Measurements from ENCODE around the genes CETN1 and METTL4.

GRCh38 chr18:136311-136934 lies 21.9 kb upstream of the USP14 start:
- PRO-cap: no peak

- PRO-cap: no peak
Measured at GRCh38 chr18:204130-204741, 45.9 kb downstream of the USP14 start.

DNA sequence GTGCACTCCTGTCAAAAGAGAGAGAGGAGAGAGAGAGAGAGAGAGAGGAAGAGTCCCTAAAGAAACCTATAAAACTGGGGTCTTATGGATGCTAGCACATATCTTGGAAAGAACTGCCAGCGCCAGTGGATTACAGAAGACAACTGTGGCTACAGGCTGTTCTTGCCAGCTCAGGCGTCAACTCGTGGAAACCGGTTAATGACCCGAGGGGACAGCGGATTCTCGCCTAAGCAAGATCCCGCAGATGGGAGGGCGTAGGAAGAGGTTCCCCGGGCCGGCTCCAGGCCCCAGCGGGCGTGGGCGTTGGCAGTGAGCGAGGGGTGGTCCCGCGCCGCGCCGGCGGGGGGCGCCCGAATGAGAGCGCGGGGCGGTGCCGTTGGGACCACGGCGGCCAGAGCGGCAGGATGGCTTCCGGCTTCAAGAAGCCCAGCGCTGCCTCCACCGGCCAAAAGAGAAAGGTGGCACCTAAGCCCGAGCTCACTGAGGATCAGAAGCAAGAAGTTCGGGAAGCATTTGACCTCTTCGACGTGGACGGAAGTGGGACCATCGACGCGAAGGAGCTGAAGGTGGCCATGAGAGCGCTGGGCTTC lies at the start of gene CETN1:
Gene CETN1 (plus strand): TSS at position 376 of the 590 bp plus-strand sequence.
- PRO-cap: no peak

DNA sequence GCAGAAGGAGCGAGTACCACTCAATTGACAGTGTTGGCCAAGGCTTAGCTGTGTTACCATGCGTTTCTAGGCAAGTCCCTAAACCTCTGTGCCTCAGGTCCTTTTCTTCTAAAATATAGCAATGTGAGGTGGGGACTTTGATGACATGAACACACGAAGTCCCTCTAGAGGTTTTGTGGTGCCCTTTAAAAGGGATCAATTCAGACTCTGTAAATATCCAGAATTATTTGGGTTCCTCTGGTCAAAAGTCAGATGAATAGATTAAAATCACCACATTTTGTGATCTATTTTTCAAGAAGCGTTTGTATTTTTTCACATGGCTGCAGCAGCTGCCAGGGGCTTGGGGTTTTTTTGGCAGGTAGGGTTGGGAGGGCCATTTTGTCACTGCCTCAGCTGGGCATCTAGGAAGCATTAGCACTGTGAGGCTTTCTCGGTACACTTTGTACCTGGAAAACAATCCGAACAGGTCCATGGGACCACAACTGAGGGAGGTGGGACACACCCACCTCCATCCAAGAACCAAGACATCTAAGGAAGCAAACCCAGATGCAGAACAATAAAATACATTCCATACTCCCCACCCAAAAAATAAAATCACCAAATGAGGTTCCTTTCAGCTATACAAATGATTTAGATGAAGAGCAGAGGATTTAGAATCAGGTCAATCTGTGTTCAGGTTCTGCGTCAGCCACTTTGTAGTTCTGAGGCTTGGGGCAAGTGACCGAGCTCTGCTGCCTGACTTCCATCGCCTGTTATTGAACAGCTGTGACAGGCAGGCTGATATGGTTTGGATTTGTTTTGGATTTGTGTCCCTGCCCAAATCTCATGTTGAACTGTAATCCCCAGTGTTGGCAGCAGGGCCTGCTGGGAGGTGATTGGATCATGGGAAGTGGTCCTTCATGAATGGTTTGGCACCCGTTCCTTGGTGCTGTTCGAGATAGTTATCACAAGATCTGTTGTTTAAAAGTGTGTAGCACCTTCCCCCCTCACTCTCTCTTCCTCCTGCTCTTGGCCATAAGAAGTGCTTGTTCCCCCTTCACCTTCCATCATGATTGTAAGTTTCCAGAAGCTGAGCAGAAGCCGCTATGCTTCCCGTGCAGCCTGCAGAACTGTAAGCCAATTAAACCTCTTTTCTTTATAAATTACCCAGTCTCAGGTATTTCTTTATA lies 18.4 kb downstream of the TYMS start:
- PRO-cap: no peak

DNA sequence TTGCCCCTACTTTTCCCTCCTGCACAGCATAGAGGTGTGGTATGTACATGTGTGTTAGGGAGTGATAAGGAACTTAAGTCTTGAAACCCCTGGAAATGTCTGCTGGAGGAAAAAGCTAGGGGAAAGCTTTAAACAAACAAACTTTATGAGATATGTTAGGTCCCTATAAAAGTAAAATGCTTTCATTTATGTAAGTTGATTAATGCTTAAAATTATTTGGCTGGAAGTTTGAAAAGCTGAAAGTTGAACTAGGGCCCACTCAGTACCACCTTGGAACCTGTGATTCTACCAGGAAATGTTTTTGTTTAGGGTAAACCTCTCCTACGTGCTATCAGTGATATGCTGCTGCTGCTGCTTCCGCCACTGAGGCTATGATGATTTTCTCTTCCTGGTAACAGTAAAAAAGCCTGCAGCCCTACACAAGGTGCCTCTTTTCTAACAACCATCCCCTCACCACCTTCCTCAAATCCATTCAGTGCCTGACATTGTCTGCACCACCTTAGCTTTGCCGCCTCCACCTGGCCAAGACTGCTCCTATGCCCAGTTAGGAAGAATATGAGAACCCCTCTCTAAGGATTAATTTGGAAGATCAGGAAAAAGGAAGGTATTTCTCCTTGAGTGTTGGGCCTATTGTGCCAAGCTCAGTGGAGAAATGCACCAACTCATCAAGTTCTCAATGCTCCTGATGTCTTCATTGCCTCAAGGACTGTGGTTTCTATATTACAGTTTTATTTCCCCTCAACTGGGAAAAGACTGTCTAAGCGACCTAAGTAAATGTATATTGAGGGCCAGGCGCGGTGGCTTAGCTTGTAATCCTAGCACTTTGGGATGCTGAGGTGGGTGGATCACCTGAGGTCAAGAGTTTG lies 2.6 kb upstream of the YES1 start:
- PRO-cap: no peak

DNA sequence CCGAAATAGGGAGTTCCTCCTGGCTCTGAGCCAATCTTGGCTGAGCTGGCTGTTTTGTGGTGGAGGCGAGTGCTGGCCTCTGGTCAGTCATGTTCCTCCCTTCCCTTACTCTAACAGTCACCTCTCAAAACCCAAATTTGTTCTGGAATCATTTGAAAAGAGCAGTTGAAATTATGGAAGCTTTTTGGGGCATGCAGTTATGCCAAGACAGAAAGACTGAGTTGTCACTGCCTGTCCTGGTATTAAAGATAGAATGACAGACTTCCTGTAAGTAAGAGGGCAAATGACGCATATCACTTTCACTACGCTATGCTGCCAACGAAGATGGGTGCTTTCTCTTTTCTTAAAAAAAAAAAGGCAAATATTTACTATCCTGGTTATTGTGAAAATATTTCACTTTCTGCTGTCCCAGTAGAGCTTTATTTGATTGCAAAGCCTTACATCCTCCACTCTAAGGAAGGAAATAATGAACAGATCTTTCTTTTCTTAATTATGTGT lies 607.3 kb downstream of the ADCYAP1 start:
- PRO-cap: no peak

- PRO-cap: no peak
Measured at GRCh38 chr18:2087949-2088272, 483.4 kb downstream of the METTL4 start.

- PRO-cap: unidirectional peak, plus-strand start at chr18:2570803; bidirectional peak, plus-strand start at chr18:2571581, minus-strand start at chr18:2571503
Measured at GRCh38 chr18:2570653-2571774, at the start of gene METTL4. TSS of gene METTL4 (minus strand) at chr18:2571505.

DNA sequence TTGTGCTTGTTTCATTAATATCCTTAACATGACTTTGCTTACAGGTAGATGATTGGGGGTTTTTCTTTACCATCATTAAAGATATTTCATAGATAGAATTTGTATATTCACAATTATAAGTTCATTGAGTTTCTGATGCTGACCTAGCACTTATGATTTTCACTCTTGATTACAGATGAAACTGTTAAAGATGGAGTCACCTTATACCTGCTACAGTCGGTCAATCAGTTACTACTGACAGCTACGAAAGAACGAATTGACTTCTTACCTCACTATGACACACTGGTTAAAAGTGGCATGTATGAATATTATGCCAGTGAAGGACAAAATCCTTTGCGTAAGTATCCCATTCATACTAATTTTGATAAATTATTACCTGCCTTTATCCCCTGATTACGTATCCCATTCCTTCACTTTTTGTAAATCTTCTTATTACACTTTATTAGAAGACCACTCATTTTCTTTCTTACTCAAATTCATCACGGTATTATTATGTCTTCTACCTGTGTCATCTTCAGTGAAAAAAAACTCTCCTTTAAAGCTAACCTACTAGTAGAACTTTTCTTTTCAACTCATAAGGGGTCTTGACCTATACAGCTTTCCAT lies 11.3 kb downstream of the SMCHD1 start:
- PRO-cap: no peak

GRCh38 chr18:2706219-2707411 lies 51.1 kb downstream of the SMCHD1 start:
- PRO-cap: unidirectional peak, plus-strand start at chr18:2706966

DNA sequence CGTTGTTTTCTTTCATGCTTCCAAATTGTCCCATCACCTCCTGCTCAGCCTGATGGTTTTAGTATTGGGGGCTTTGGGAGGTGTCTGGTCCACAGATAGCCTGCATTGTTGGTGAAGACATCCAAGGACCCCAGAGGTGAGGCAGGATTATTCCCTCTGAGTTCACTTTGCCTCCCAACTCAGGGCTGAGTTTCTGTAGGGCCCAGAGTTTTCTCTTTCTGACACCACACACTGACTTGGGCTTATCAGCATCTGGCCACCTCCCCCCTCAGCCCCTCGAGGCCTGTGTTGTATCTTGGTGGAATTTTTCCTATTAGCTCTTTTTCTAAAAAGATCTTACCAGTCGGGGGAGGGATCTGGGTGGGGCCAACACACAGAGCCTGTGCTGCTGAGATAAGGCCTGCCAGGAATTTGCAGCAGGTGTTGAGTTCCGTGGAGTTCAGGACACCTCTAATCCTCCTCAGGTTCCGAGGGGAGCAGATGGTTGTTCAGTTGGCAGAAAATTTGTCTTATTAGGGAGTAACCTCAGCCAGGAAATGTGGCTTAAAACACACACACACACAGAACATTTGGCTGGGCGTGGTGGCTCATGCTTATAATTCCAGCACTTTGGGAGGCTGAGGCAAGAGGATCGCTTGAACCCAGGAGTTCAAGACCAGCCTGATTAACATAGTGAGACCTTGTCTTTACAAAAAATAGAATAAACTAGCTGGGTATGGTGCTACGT lies 7.3 kb downstream of the EMILIN2 start:
- PRO-cap: no peak

GRCh38 chr18:2918265-2919401 lies 71.8 kb downstream of the EMILIN2 start:
- PRO-cap: no peak

GRCh38 chr18:2961733-2962341 lies 51.1 kb downstream of the LPIN2 start:
- PRO-cap: no peak

- PRO-cap: no peak
Measured at GRCh38 chr18:3089417-3090065, 76.6 kb upstream of the LPIN2 start.

DNA sequence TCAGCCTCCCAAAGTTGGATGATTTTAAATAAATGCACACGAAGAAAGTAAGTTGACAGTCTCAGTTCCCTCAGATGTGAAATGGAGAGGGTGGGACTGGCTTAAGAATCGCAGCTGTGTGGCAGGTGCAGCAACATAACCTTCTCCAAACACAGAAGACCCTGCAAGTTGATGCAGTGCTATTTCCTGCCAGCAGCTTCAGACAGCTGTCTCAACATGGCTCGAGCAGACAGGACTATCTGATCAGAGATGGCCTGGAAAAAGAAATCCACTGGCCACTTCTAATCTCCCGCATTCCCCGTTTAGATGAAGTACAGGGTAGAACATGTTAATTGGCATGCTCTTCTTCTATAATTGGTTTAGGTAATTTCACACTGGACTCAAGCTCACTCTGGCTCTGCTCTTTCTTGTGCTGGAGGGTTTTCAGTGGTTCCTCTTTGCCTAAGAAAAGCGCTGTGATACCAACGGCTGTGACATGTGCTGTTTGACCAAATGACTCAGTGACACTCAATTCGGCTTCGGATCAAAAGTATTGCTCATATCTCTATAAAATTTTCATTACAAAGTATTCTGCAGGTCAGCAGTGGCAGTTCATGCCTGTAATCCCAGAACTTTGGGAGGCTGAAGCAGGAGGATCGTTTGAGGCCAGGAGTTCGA lies 40.2 kb downstream of the MYOM1 start:
- PRO-cap: no peak

DNA sequence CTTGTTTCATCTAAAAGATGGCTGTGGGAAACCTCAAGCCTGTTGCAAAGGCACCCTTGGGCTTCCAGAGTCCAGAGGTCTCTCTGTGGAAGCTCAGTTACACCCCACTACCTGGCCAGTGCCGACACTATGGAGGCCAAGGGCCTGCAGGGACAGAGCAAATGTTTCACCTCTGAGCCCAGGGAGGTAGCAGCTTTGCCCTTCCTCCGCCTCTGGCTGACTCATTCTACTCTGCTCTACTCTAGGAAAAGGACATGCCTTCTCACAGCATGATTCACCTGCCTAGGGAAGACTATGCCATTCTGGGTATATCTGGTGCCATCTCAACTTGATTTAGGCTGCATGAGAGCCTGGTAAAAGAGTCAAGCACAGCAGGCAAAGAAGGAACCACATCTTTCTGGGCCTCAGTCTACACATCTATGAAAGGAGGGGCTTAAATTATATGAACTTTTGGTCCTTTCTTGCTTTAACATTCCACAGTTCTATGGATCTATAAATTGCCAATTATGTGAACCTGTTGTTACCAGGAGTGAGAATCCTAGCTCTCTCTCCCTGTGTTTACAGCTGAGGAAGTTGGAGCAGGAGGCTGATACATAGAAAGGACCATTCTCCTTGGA lies 12.1 kb downstream of the MYOM1 start:
- PRO-cap: no peak

GRCh38 chr18:3230980-3231566 lies 11.3 kb upstream of the MYOM1 start:
- PRO-cap: no peak

- PRO-cap: no peak
Measured at GRCh38 chr18:3263800-3264136, 1.8 kb downstream of the MYL12B start.

- PRO-cap: no peak
Measured at GRCh38 chr18:3275966-3276760, 14.2 kb downstream of the MYL12B start.

- PRO-cap: no peak
Measured at GRCh38 chr18:3278940-3280167, 17.4 kb downstream of the MYL12B start.